Mammary microvascular endothelial cell (primary cell): Measurements from ENCODE around the genes GPR82 and DIPK2B.

DNA sequence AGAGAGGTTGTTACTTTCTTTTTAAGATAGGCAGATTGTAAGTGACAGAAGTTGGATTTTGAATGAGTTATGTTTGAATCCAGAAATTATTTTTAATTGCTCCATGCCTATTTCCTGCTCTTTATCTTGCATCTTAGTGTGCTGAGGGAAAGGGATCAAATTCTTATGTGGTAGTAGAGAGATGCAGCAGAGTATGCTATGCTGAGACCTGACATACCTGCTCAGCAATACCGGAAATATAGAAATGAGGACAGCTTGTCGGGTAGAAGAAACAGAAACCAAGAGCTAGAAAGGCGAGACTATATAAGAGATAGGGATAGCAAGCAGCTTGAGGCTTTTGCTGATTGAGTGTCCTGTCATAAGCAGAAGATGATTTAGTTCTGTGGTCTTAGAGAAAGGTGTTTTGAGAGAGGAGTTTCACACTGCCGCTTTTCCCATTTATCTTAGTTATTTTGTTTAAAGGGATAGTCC lies 31.6 kb downstream of the USP9X start:
- RAMPAGE, long total RNA = no peak

GRCh38 chrX:41165841-41166348 lies 80.7 kb downstream of the USP9X start:
- RAMPAGE, long total RNA = no peak

GRCh38 chrX:41189044-41189645 lies 103.9 kb downstream of the USP9X start:
- RAMPAGE, long total RNA = no peak

DNA sequence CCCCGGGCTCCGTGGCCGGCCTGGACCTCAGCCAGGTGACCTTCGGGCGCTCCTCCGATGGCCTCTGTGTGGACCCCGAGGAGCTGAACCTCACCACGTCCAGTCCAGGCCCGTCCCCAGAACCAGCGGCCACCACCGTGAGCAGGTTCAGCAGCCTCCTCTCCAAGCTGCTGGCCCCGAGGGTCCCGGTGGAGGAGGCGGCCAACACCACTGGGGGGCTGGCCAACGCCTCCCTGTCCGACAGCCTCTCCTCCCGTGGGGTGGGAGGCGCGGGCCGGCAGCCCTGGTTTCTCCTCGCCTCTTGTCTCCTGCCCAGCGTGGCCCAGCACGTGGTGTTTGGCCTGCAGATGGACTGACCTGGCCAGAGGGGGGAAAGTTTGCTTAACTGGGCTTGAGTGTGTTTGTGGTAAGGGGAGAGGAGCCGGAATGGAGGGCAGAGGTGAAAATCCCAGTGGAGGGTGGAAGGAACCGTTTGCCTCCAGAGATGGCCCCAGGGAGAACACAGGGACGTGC lies 27.5 kb downstream of the NYX start:
- RAMPAGE, long total RNA = no peak

DNA sequence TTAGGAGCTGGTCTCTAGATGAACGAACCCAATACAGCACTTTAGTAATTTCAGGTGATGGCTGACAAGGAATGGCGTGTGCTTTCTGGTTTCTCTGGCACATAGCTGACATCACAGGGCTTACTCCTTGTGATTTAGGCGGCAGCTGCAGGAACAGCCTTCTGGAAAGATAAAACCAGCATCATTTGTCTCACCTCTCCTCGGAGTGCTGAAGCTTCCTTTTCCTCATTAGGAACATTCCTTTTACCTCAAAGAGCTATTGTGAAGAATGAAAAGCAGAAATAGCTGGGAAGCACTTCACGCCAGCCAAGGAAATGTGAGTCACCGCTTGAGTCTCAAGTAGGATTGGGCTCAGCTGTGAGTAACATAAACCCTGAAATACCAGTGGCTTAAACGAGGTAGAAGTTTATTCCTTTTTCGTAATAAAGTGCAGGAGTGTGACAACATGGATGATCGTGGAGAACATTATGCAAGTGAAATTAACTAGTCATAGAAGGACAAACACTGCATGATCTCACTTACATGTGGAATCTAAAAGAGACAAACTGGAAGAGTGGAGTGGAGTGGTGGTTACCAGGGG lies 44.5 kb downstream of the NYX start:
- RAMPAGE, long total RNA = no peak

- RAMPAGE, long total RNA = no peak
Measured at GRCh38 chrX:41686749-41687200, 2.0 kb upstream of the GPR34 start.

DNA sequence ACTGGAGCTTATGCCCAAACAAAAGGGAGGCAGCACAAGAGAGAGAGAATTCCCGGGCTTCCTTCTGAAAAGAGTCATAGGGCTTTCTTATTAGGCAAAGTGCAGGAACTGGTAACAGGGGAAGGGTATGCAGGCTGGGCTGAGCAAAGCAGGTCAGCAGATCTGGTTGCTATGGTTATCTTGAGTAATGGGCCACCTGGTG lies 5.3 kb upstream of the GPR82 start:
- RAMPAGE, long total RNA = no peak

DNA sequence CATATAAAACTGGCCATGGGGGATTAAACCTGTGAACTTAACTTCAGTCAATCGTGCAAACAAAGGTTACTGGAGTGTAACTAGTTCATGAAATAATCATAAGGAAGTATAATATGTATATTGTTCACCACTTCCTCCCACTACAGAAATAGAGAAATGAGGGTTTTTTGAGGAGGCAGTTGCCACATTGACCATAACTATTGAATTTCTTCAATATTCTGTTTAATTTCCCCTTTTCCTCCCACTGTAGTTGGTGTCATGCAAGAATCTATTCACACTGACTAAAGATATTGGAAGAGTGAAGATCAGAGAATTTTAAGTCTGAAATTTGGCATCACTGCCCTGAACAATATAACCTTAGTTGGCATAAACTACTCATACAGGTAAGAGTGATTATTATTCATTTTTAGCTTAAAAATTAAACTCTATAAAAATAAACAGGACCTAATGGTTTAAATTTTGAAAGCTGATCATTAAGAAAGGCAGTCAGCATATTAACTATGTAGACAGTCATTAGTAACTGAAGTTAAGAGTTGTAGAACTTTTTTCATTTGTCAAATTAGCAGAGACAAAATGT lies at the start of gene GPR82:
Gene GPR82 (plus strand): TSS at position 275 of the 577 bp plus-strand sequence.
- RAMPAGE, long total RNA = no peak

DNA sequence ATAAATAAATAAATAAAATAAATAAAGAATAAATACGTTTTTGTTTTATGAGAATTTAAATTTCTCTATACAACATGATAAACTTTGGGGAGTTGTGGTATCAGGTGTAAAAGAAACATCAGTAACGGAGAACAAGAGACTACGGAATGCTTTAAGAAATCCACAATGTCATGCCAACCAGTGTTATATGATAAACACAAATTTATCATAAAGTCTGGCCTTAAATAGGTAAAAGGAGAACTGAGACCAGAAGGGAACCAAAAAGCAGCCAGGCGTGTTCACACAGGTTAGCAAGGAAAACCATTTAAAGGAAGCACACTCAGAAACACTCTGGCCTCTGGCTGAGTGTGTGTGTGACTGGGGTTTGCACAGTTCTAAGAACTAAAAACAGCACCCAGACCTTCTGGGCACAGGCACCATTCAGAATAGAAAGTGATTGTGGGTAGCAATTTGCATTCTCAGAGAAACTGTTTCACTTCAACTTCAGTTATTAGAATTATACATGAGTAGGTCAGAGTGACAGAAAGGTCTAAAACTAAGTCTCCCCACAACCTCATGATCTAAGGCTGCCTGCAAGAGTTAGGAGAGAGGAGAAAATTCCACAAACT lies 9.9 kb downstream of the GPR82 start:
- RAMPAGE, long total RNA = no peak

GRCh38 chrX:42943383-42944133 lies 165.6 kb upstream of the PPP1R2C start:
- RAMPAGE, long total RNA = no peak

DNA sequence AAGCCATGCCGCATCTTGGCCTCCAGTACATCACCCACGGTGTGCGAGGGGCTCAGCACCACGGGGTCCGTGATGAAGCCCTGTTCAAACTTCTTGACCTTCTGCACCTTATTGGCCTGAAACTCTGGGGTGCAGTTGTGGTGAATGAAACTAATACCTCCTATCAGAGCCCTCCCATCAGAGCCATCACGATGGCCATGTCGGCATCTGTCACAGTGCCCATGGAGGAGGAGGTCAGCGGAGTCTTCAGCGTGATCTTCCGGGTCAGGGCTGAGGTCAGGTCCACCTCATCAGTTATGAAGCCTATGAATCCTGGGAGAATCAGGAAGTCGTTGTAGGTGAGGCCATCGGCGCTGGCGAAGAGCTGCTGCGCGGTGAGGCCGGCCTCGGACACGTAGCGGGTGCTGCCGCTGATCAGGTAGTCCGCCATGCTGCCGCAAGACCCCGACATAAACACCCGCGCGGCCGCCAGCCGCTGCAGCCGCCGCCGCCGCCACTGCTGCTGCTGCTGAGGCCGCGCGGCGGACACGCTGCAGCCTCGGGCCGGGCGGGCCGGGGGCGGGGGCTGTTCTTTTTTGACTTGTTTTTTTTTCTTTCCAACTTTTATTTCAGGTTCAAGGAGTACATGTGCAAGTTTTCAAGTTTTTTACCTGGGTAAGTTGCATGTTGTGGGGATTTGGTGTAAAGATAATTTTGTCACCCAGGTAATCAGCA lies 376.7 kb upstream of the MAOA start:
- RAMPAGE, long total RNA = no peak

GRCh38 chrX:43655183-43655977 lies 719 bp upstream of the MAOA start:
- RAMPAGE, long total RNA = no peak

DNA sequence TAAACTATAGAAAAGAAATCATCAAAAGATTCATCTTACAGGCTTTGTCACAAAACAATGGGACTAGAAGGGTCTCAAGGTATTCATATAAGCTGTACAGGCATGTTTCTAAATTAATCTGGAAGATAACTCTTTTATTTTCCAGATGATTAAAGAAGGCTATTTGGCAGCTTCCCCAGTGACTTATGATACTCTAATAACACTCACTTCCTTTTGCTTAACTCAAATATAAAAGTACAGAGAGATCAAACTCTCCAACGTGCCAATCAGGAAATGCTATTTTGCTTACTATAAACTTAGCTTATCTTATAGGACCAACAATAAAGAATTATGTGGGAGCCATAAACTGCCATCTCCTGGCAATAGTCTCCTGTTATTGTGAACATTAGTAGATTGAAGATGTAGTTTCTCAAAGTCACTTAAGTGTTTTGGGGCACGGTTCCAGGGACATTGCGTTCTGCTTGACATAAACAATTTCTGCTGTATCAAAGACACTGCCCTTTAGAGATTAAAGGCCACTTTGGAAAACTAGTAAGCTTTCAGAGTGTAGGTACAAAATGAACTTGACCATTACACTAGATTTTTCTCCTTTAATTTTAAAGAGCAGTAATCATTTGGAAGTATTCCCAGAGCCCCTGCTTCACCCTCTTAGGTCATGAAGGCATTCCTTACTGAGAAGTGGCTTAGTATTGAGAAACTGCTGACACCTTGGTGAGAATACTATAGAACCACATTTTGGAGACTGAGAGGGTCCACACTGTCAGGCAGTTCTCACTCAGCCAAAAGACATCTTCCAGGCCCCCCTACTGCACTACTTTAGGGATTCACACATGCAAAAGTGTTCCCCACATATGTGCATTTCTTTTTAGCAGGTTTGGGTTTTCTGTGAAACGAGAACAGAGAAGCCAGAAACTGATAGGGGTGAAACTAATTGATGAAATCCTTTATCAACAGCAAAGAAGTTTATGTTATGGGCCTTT lies 51.9 kb downstream of the MAOA start:
- RAMPAGE, long total RNA = no peak

DNA sequence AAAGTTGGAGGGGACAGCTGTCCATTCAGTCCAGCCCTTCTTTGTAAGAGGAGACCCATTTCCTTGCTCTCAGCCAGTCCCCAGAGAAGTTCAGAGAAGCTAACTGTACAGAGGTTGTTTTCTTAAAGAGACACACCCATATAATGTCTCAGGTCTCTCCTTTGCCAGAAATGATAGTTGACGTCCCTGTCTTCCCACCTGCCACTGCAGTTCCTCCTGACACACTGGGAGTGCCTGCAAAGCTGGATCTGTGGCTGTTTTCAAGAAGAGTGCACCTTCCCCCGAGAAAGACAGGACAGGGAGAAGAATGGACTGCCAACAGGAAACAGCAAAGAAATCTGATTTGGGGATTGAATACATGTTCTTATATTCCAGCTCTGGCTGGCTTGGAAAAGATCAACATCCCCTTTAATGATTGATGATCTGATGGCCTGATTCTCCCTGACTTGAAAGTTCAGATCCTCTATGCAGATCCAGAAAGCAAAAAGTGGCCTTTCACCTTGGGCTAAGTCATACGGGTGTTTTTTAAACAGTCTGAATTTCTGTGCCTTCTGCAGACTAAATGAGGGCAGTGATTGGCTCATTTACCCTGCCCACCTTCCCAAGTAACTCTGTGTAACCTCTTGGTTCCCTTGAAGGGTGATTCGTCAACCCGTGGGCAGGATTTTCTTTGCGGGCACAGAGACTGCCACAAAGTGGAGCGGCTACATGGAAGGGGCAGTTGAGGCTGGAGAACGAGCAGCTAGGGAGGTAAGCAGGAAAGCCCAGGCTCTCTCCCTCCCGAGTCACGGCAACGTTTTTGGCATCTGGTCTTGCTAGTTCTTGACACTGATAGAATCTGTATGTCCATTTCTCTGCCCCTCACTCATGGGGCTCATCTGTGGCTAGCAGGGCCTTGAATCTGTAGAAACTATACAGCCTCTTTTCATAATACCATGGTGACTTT lies 87.3 kb downstream of the MAOA start:
- RAMPAGE, long total RNA = no peak

DNA sequence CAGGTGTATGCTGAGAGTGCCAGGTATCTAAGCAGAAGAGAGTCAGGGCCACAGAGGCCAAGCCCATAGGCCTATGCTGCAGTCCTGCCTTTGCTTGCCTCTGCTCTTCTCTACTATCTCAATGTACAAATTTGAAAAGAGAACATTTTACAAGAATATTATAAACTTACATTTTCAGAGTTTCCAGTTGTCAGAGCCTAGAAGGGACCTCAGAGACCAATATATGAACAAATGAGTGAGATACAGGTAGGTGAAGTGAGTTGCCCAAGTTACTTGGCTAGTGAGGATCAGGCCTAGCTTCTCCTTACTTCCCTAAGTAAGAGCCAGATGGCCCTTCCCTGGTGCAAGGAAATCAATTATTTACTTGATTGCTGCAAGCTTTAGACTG lies 118.0 kb downstream of the EFHC2 start:
- RAMPAGE, long total RNA = no peak

DNA sequence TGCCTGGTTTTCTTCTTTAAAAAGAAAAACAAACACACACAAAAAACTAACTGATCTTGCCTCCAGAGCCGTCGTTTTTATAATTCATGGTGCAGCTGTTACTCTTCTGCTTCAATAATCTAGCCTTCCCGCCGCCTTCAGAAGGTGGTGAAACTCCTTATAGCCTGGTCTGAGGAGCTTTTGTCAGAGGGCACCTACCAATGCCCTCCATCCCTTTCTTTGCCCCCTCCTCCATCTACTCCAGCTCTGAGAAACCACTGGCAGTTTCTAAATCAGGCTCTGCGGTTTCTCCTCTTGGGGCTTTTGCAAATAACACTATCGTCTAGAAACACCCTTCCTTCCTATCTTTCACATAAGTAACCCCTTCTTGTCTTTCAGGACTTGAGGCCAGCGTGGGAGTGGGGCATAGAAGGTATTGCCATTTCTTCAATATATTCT lies 1.1 kb upstream of the EFHC2 start:
- RAMPAGE, long total RNA = no peak

GRCh38 chrX:44960182-44960873 lies 87.3 kb downstream of the KDM6A start:
- RAMPAGE, long total RNA = no peak

DNA sequence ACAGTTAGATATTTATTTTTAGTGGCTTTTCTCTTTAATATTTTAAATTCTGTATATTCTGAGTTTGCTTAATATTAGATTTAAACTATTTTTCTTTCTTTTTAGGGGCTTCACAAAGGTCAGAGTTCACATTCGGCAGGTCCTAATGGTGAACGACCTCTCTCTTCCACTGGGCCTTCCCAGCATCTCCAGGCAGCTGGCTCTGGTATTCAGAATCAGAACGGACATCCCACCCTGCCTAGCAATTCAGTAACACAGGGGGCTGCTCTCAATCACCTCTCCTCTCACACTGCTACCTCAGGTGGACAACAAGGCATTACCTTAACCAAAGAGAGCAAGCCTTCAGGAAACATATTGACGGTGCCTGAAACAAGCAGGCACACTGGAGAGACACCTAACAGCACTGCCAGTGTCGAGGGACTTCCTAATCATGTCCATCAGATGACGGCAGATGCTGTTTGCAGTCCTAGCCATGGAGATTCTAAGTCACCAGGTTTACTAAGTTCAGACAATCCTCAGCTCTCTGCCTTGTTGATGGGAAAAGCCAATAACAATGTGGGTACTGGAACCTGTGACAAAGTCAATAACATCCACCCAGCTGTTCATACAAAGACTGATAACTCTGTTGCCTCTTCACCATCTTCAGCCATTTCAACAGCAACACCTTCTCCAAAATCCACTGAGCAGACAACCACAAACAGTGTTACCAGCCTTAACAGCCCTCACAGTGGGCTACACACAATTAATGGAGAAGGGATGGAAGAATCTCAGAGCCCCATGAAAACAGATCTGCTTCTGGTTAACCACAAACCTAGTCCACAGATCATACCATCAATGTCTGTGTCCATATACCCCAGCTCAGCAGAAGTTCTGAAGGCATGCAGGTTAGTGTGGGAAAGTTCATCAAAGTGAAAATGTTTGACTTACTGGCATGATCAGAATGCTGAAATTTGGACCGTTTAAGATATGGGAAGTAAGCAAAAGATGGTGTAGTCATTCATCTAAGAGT lies 130.9 kb downstream of the DIPK2B start:
- RAMPAGE, long total RNA = no peak

DNA sequence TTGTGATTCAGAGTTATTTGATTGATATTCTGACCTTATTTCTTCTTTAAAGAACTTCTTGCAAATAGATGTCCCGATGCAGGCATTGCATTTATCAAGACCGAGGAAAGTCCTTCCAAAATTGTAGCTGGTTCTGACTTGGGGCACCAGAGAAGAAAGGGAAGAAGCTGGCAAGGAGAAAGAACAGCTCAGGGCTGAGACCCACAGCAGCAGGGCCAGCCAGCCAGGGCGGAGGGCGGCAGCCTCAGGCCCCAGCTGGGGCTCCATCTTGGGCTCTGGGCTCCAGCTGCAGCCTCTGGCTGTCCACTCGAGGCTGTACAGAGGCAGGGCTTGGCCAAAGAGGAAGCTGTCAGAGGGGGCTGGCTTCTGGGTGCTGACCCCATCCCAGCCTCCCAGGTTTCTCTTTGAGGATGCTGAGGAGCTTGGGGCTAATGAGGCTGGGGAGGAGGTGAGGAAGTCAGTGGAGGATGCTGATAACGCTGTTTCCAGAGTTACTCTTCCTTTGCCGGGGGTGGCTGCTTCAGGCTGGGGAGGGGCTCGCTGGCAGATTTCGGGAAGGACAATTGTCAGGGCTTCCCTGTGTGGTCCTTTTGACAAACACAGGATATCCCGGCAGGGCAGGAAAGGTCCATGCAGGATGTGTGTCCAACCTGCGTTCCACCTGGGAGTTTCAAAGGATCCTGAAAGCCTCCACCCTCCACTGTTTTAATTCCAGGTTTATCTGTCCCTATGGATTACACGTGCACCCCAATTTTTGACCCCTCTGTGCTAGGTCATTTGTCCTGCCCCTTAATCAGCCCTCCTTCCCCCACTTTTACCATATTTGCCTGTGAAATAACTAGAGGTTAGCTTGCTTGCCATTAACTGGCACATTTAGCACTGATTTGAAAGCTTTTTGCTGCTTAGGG lies at the start of gene DIPK2B:
Gene DIPK2B (minus strand): TSS at position 317 of the 908 bp plus-strand sequence.
- RAMPAGE, long total RNA = start-site peak on the minus strand centred at position 326 of the sequence, 161 bp wide, 6,660 and 5,079 reads in 2 replicates

GRCh38 chrX:45434099-45434799 lies 233.6 kb upstream of the DIPK2B start:
- RAMPAGE, long total RNA = no peak